Parotid gland (tissue), 1 donor: ENCODE measurements around the gene DBH.

DNA sequence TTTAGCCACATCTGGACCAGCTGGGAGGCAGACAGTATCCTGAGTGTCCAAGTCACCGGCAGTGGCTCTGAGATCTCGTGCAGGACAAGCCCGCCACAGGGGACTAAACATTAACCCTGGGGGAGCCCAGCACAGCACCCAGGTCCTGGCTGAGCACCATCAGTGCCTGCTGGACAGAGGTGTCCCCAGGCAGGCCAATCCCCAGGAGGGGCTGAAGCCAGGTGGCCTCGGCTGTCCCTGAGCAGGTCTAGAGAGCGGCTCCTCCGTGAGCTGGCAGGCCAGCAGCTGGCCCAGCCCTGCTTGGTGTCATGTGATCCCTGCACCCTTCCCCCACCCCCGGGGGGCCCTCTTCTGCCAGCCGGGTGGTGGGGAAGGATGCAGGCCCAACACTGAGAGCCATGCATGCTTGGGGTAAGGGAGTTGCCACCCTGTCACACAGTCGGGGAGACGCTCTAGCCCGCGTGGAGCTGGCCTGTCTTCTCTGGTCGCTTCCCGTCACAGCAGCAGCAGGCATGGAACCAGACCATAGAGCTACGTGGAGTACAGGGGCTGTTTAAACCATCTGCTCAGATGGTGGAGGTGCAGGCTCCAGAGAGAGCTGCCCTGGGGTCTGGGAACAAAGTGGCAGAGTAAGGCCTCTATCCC, 7.1 kb downstream of the RALGDS start:
- PRO-cap: no peak

GRCh38 chr9:133116387-133117122, 4.5 kb downstream of the RALGDS start:
- PRO-cap: no peak

DNA sequence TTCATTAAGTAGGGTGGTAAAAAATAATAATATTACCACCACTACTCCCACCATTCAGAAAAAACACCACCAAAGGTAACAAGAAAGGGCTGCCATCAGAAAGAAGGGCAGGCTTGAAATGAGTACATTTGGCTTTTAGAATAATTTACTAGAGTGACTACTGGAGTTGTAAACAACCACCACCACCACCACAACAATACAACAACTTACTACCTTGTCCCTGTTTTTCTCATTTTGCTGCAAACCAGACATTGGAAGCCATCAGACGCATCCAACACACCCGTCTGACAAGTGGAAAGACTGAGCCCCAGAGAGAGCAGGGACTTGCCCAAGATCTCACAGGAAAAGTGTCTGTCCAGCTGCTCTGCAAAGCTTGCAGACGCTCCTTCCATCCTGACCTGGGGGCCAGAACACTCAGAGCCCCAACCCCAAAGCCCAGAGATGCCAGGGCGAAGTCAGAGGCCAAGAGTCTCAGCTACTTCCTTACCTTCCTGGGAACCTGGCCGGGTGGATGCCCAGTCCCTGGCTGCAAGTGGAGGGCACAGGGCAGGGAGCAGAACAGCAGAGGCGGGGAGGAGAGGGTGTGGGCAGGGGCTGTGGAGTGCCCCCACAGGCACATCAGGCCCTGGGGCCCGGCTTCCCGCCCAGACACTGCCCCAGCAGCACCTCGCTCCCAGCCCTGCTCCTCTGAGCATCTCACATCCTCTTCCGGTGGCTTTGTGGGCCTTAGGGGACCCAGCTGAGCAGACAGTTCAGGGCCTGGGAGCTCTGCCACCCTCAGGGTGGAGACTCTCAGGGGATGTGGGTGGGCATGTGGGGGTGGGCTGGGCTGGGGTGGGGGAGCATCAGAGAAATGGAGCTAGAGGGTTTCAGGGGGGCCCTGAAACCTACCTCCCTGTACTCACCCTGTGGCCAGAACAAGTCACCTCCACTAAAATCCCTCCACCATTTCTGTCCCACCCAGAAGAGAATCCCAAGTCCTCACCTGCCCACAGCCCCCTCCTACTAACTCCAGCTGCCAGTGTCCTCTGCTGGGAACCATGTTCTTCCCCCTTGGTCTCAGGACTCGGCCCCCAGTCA, 9.8 kb upstream of the RALGDS start:
- PRO-cap: no peak

- PRO-cap: no peak
Observed at GRCh38 chr9:133179944-133180245, 16.2 kb upstream of the GBGT1 start.

DNA sequence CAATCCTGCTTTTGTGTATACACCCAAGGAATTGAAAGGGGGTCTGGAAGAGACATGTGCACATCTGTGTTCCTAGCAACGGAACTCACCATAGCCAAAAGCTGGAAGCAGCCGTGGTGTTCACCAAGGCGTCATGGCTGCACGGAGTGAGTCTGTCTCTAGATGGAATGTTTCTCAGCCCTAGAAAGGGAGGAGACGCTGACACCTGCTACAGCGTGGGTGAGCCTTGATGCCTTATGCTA, 59.5 kb downstream of the SURF6 start:
- PRO-cap: no peak

- PRO-cap: no peak
Observed at GRCh38 chr9:133349890-133350687, 2.1 kb downstream of the RPL7A start.

- PRO-cap: no peak
Observed at GRCh38 chr9:133351728-133353081, 4.1 kb downstream of the SURF1 start.

DNA sequence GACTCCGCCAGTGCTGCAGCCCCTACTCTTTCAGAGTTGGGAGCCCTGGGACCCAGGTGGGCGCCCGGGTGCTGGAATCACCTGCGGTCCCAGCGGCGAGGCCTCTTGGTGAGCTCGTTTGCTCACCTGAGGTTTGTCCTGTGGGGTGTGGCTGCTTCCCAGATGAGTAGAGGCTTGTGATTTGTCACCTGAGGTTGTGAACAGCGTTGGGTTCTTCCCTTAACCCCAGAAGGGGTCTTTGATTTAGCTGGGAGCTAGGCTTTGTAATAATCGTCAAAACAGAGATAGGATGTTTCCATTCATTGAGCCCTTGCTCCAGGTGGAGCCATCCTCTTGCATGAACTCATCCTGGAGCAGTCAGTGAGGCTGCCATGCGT, 765 bp downstream of the SURF2 start:
- PRO-cap: no peak

- PRO-cap: no peak
Observed at GRCh38 chr9:133362245-133362673, 5.9 kb downstream of the SURF2 start.

GRCh38 chr9:133539885-133540339, 5.4 kb downstream of the ADAMTSL2 start:
- PRO-cap: no peak

- PRO-cap: no peak
Observed at GRCh38 chr9:133584372-133585290, 24.6 kb downstream of the FAM163B start.

DNA sequence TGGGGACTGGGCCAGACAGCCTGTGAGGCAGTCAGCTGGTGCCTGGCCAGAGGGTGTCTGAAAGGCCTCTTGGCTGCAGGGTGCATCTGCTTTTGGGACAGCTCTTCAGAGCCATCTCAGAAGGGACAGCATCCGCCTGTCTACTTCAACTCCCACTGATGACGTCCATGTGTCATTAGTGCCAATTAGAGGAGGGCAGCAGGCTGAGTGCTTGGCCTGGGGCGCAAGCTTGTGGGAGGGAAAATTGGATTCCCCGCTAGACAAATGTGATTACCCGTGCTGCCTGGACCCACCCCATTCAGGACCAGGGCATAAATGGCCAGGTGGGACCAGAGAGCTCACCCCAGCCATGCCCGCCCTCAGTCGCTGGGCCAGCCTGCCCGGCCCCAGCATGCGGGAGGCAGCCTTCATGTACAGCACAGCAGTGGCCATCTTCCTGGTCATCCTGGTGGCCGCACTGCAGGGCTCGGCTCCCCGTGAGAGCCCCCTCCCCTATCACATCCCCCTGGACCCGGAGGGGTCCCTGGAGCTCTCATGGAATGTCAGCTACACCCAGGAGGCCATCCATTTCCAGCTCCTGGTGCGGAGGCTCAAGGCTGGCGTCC, at the start of gene DBH:
Gene DBH (plus strand): TSS at position 341 of the 605 bp plus-strand sequence.
- PRO-cap: no peak

- PRO-cap: no peak
Observed at GRCh38 chr9:133701986-133702292, 36.2 kb downstream of the SARDH start.

GRCh38 chr9:133756332-133756652, 18.1 kb upstream of the SARDH start:
- PRO-cap: no peak

GRCh38 chr9:133991576-133991776, 648 bp downstream of the VAV2 start:
- PRO-cap: no peak

DNA sequence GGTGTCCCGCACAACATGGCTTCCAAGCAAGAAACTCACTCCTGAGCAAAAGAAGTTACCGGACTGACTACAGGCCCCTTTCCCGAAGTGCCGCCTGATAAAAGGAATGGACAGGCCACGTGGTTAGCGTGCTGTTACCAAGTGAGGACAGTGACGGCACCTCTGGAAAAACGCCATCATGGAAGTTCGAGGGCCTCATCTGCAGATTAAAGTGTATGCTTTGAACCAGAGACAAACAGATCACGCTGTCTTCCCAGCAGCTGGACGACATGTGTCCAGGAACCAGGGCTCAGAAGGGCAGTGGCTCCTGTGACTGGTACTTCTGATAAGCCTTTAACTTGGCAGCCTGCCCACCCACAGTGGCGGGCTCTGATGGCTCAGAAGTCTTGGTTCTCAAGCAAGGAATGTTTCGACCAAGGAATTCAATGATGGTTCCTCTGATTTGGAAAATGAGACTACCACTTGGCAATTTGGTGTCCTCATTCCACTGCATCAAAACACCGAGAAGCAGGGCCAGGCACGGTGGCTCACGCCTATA, 14.5 kb upstream of the BRD3OS start:
- PRO-cap: no peak

- PRO-cap: no peak
Observed at GRCh38 chr9:134025744-134026382, 582 bp downstream of the BRD3OS start.

GRCh38 chr9:134035924-134036427, 10.7 kb downstream of the BRD3OS start:
- PRO-cap: no peak

DNA sequence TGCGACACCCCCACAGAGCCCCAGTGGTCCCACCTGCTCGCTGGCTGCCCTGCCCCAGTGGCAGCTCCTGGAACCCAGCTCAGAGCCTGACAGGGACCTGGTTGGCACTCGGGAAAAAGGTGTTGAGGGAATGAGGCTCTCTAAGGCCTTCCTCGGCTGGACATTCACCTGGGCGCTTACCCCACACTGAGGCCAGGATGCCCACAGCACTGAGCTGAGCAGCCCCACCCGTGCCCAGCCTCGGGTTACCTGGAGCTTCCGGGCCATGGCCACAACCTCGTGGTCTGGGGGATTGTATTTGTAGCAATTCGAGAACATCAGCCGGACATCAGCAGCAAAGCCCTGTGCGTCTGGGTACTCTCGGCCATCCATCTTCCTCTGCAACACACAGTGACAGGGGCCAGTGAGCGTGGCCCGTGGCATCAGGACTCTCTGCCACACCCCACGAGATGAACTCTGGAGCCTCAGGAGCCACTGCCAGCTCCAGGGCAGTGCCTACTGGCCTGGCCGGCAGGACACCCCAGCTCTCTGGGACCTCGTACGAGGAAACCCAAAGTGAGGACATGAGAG, 19.8 kb downstream of the BRD3OS start:
- PRO-cap: no peak

DNA sequence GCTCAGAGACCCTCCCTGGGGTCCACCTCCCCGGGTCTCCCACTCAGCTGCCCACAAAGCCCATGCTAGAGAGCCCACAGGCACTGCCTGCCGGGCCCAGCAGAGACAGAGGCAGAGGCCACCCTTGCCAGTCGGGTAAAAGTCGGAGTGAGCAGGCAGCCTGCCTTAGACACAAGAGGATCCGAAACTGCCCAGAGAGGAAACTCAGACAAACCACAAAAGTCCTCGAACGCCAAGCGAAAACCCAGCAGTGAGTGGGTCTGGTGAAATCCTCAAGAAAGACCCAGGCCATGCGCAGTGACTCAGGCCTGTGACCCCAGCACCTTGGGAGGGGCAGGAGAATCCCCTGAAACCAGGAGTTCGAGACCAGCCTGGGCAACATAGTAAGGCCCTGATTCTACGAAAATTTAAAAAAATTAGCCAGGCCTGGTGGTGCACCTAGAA, 7.8 kb downstream of the BRD3 start:
- PRO-cap: no peak